Karpas-422 (cell line): ENCODE data around the genes PPT2, TSBP1 and HSD17B8.

GRCh38 chr6:32107917-32108783 is 988 bp downstream of the TNXB start:
- PRO-cap = no peak
- RAMPAGE, long total RNA = no peak

DNA sequence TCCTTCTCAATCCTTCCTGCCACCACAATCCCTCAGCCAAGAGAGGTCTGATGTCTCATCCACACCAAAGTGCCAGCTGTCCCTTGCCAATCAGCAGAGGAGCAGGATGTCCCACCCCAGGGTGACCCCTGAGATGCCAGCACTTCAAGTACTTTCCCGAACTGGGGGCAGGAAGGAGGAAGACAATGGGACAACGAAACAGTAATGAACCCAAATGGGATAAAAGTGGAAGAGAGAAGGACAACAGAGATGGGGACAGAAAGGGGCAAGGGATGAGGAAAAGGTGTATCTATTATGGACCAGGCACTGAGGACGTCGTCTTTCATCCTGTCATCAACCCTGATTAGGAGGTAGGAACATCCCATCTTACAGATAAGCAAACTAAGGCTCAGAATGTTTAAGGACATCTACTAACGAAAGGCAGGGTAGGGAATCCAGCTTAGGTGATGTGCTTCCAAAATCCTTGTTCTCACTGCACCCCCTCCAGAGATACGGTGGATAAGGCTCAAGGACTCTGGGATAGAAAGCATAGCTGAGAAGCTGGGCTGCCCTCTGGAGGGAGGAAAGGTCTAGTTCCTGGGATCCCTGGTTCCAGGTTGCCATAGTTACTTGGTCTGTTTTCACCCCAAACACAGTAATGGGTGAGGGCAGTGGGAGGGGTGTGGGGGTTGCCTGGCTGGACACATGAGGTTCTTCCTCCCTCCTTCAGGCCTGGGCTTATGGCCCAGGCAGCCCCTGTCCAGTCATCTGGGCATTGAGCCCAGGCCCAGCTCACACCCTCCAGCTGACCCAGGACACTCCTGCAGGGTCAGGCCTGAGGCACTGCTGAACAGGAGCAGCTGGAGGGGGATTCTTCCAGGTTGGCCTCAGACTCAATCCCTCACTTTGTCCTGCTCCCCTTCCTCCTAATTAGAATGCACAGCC is 4.6 kb upstream of the TNXB start:
- PRO-cap = no peak
- RAMPAGE, long total RNA = no peak

GRCh38 chr6:32116982-32117546 is 7.9 kb upstream of the TNXB start:
- PRO-cap = no peak
- RAMPAGE, long total RNA = no peak

DNA sequence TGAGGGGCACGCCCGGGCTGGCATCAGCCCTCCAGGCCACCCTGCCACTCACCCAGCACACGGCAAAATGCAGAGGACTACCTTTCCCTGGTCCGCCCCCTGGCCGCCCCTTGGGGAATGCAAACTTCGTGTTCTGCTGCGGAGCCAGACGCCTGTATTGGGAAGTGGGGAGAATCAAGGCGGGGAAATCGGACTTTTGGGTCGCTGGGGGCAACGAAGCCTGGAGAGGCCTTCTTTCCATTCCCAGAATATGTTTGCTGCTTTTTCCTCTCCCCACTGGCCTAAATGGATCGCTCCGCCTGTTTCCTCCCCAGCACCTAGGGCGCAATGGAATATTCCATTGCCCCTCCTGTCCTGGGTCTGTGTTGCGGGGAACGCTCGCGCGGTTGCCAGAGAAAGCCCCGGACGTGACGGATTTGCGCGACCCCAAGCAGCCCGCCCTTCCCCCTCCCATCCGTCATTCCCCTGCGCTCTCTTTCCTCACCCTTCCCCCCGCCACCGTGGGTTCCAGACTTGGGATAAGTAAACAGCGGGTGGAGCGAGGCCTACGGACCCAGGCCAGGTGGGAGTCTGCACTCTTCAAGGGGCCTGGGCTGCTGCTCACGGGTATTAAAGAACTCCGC is at the start of gene PPT2:
Gene PPT2, plus strand, starts transcription at position 457 of the 623 bp plus-strand sequence.
- PRO-cap = bidirectional peak, plus-strand start at position 510 of the sequence, minus-strand start at position 68 of the sequence
- RAMPAGE, long total RNA = no peak

DNA sequence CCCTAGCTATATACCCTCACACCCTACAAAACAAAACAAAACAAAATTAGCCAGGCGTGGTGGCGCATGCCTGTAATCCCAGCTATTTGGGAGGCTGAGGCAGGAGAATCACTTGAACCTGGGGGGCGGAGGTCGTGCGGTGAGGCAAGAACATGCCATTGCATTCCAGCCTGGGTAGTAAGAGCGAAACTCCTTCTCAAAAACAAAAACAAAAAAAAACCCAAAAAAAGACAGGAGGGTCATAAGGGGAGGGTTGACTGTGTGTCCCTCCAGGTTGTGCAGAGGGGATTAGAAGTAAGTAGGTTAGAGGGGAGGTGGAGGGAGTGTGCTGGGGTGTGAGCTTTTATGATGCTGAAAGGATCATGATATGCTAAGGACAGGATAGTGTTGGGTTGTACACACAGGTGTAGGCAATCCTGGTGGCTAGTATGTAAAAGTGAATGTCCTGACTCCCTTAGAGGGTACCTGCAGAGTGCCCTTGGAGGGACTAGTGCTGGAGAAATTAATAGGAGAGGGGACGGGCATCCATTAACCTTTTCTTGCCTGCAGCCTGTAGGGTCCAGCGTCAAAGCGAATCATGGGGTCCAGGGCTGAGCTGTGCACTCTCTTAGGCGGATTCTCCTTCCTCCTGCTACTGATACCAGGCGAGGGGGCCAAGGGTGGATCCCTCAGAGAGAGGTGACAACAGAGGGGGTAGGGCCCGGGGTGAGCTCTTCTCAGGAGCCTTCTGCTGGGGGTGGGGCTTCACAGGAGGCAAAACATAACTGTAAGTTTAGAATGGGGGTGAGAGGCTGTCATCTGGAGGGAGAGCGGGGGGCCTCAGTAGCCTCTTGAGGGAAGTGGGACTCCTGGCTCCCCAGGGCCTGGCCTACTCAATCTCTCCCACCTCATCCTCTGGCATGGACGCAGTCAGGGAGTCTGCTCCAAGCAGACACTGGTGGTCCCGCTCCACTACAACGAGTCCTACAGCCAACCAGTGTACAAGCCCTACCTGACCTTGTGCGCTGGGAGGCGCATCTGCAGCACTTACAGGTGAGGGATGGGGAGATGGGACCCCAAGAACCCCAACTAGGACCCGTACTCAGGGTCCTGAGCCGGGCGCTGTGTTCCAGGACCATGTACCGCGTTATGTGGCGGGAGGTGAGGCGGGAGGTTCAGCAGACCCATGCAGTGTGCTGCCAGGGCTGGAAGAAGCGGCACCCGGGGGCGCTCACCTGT is 1.6 kb downstream of the EGFL8 start:
- PRO-cap = no peak
- RAMPAGE, long total RNA = no peak

GRCh38 chr6:32190808-32191210 is 807 bp upstream of the PBX2 start:
- PRO-cap = no peak
- RAMPAGE, long total RNA = no peak

- PRO-cap = no peak
- RAMPAGE, long total RNA = no peak
Observed at GRCh38 chr6:32271400-32271716, 47.5 kb upstream of the NOTCH4 start.

- PRO-cap = no peak
- RAMPAGE, long total RNA = no peak
Observed at GRCh38 chr6:32371743-32372142, at the start of gene TSBP1. Gene TSBP1, minus strand, starts transcription at chr6:32371903.

- PRO-cap = no peak
- RAMPAGE, long total RNA = no peak
Observed at GRCh38 chr6:32459822-32460127, 20.1 kb downstream of the HLA-DRA start.

DNA sequence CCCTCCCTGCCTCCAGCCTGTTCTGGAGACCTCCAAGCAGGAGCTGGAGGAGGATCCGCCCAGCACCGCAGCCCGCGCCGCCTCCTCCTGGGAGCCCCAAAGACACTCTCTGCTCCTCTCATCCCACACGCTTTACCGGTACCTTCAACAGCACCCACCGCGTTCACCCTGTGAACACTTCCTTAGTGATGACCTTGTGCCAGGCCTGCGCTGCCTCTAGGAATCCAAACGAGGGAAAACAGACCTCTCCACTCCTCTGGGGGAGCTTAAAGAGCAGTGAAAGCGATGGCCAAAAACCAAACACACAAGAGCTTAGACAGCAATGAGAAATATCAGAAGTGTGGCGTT is 5.1 kb downstream of the HLA-DRB1 start:
- PRO-cap = no peak
- RAMPAGE, long total RNA = no peak

- PRO-cap = bidirectional peak, plus-strand start at chr6:32690460, minus-strand start at chr6:32690303
- RAMPAGE, long total RNA = no peak
Observed at GRCh38 chr6:32690233-32690644, 23.8 kb upstream of the HLA-DQB1 start.

- PRO-cap = no peak
- RAMPAGE, long total RNA = no peak
Observed at GRCh38 chr6:32760990-32761507, 2.3 kb downstream of the HLA-DQB2 start.

- PRO-cap = bidirectional peak, plus-strand start at chr6:32867153, minus-strand start at chr6:32867133
- RAMPAGE, long total RNA = no peak
Observed at GRCh38 chr6:32866844-32867272, 12.9 kb downstream of the PSMB9 start.

- PRO-cap = no peak
- RAMPAGE, long total RNA = no peak
Observed at GRCh38 chr6:33064492-33065344, 11.1 kb upstream of the HLA-DPB1 start.

DNA sequence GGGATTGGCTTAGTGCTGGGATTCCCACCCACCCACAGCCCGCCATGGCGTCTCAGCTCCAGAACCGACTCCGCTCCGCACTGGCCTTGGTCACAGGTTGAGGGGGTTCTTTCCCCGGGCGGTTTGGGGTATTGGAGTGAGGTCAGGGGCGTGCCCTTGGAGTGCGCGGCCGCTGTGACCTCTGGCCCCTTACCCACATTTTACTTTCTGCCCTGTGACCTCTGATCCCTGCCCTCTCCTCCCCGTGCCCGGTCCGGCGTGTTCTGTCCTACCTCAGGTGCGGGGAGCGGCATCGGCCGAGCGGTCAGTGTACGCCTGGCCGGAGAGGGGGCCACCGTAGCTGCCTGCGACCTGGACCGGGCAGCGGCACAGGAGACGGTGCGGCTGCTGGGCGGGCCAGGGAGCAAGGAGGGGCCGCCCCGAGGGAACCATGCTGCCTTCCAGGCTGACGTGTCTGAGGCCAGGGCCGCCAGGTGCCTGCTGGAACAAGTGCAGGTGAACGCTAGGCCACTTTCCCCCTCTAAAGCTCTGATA is at the start of gene HSD17B8:
Gene HSD17B8, plus strand, starts transcription at position 31 of the 534 bp plus-strand sequence.
- PRO-cap = unidirectional peak, plus-strand start at position 90 of the sequence
- RAMPAGE, long total RNA = no peak

- PRO-cap = no peak
- RAMPAGE, long total RNA = no peak
Observed at GRCh38 chr6:33212924-33213840, 4.9 kb downstream of the RING1 start.

DNA sequence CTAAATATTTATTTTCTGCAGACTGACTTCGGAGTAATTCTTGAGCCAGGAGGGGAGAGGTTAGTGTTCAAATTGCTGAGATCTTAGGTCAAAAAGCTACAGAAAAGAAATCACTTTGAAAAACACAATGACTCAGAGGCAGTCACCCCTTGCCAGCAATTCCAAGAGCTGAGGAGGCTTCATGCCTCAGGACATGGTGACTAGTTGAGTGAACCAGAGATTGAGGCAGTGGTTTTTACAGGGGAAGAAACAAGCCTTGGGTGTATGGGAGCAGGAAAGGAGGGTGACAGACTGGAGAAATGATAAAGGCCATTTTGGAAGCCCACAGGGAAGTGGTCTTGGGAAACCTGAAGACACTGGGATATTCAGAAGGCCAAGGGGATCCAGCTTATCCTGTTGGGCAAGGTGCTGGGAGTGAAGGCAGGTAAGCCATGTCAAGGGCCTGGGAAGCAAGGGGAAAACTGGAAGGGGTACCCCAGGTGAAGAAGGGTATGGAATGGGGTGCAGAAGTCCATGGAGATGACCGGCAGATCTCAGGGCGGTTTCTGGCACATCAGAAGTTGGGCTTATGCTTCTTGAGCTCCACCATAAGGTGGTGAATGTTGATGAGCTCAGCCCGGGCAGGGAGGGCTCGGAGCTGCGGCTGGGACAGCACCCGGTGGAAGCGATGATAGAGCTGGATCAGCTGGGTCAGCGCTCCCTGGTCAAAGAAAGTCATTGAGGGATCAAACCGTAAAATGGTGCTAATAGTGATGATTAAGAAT is 21.2 kb downstream of the VPS52 start:
- PRO-cap = no peak
- RAMPAGE, long total RNA = no peak

GRCh38 chr6:33297825-33298040 is 1.0 kb downstream of the RGL2 start:
- PRO-cap = bidirectional peak, plus-strand start at chr6:33298169, minus-strand start at chr6:33297894
- RAMPAGE, long total RNA = no peak

GRCh38 chr6:33319981-33321111 is 2.4 kb downstream of the DAXX start:
- PRO-cap = no peak
- RAMPAGE, long total RNA = no peak

- PRO-cap = no peak
- RAMPAGE, long total RNA = no peak
Observed at GRCh38 chr6:33417022-33417787, 702 bp downstream of the CUTA start.